ENCODE data around the genes NAA15 and SETD7.

- PRO-cap = bidirectional peak, plus-strand start at chr4:138910784, minus-strand start at chr4:138910673; bidirectional peak, plus-strand start at chr4:138911249, minus-strand start at chr4:138911054
- RRBS = no CpG with 5 or more reads among the region's 19 CpGs
These were observed 104.8 kb upstream of the NOCT start for GRCh38 chr4:138910446-138911434.

- PRO-cap = no peak
- RRBS = no CpG with 5 or more reads among the region's 4 CpGs
These were observed 7.8 kb upstream of the NOCT start for GRCh38 chr4:139007805-139008077.

- PRO-cap = no peak
- RRBS = no CpG with 5 or more reads among the region's 13 CpGs
These were observed 4.2 kb upstream of the NOCT start for GRCh38 chr4:139011193-139011894.

- PRO-cap = no peak
- RRBS = no CpG with 5 or more reads among the region's 7 CpGs
These were observed 44.7 kb downstream of the NOCT start for GRCh38 chr4:139060100-139060858.

DNA sequence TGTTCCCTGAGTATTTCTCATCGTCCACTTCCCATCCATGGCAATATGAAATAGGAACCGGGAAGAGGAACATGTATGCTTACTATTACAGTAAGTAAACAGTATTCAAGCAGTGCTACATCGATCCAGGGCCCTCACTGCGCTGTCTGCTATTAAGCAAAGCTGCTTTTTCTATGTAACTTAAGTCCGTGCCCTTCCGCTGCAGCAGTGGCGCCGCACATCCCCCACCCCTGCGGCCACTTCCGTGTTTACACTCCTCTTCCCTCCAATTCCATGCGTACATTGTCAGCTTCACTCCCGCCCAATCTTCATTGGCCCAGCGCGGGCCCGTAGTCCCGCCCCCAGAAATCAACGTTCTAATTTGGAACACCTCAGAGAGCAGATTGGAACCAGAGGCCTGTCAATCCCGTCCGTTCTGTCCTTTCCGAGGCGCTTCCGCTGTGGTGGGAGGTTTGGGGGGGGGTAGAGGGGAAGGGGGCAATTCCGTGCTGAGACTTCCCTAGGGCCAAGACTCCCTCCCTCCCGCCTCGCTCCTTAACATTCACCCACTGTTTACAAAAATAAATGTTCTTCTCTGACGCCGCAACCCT, 67.2 kb downstream of the NOCT start:
- PRO-cap = bidirectional peak, plus-strand start at position 480 of the sequence, minus-strand start at position 154 of the sequence
- RRBS = no CpG with 5 or more reads among the region's 27 CpGs

DNA sequence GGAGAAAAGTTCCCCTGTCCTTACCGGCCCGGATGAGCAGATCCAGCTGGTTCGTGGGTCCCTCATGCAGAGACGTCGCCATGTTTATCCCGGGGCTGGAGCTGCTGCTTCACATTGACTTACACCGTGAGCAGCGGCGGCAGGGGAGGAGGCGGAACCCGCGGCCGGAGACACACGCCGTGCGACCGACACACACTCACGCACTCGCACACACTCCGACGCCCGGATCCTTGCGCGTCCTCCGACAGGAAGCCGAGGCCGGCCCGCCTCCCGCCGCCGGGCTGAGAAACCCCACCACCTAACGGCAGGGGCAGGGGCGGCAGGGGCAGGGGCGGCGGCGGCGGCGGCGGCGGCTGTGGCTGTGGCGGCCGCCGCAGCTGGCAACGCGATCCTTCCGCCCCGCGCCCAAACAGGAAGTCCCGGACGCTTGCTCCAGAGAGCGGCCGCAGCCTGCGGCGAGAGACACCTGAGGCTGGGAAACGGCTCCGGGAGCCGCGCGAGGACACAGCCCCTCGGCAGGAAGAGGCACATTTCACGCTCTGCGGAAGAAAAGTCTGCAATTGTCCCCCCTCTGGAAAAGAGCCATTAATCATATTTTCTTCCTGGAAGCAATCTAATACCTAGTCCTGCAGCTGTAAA, 68.6 kb downstream of the NOCT start:
- PRO-cap = bidirectional peak, plus-strand start at position 478 of the sequence, minus-strand start at position 116 of the sequence
- RRBS = under 1% methylated on average over 17 of the region's 62 CpGs

DNA sequence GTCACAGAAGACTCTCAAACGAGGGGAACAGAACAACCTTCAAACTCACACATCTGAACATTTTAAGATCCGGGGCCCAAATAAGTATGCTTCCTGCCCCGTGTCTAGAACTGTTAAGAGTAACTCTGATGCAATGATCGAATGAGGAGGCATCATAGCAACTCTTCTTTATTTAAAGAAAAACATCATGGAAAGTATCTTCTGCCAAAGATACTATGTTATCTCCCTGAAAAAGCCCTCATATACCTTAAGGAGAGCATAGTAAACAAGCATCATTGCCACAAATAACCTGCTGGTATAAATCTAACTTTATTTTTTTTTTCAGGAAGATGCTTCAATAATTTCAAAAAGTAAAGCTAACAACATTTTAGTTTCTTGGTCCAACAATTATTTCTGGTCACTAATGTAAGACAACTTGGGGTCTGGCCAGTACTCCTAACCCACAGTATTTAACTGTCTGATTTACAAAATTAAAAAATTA, 68.2 kb downstream of the ELF2 start:
- PRO-cap = no peak
- RRBS = no CpG with 5 or more reads among the region's 4 CpGs

DNA sequence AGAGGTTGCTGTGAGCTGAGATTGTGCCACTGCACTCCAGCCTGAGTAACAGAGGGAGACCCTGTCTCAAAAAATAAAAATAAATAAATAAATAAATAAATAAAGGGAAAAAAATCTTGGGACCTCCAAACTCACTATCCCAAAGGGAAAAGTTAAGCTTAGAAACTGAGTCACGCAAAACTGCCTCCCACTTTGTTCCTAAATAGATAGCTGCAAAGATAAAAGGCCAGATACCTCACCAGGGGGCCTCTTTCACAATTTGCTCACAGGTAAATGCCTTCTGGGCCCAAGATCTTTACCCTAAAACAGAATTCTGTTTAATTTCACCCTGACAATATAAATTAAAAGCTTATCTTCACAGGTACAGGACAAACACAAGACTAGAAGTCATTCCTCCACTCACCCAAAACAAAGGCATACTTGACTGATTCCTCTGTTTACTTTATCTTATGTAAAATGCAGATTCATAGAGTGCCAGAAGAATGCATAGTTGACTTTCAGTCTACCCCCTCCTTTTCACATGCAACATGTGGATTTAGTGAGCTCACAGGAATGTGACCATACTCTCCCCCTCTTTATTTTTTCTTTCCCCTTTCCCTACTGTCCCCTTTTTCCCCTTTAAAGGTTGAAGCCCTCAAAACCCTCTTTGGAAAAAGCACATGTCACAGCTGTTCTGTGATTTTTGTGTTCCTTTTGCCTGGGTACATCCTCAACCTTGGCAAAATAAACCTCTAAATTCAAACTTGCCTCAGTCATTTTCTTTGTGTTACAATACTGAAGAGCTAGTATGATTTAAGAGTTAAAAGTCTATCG, 23.4 kb downstream of the ELF2 start:
- PRO-cap = no peak
- RRBS = no CpG with 5 or more reads among the region's 2 CpGs

GRCh38 chr4:139278759-139279778, 956 bp downstream of the MGARP start:
- PRO-cap = no peak
- RRBS = no CpG with 5 or more reads among the region's 42 CpGs

GRCh38 chr4:139301136-139301837, at the start of gene NAA15:
Gene NAA15 (plus strand): TSS chr4:139301505.
- PRO-cap = bidirectional peak, plus-strand start at chr4:139301501, minus-strand start at chr4:139301325; bidirectional peak, plus-strand start at chr4:139301725, minus-strand start at chr4:139301729
- RRBS = under 1% methylated on average over 12 of the region's 61 CpGs

- PRO-cap = no peak
- RRBS = no CpG with 5 or more reads among the region's 2 CpGs
These were observed 20.6 kb downstream of the SETD7 start for GRCh38 chr4:139535355-139535832.

GRCh38 chr4:139535833-139536279, 20.2 kb downstream of the SETD7 start:
- PRO-cap = no peak
- RRBS = no CpG with 5 or more reads among the region's 5 CpGs

- PRO-cap = bidirectional peak, plus-strand start at chr4:139556647, minus-strand start at chr4:139556219
- RRBS = under 1% methylated on average over 26 of the region's 62 CpGs
These were observed at the start of gene SETD7 for GRCh38 chr4:139556023-139556690. Gene SETD7 (minus strand): TSS chr4:139556219.

DNA sequence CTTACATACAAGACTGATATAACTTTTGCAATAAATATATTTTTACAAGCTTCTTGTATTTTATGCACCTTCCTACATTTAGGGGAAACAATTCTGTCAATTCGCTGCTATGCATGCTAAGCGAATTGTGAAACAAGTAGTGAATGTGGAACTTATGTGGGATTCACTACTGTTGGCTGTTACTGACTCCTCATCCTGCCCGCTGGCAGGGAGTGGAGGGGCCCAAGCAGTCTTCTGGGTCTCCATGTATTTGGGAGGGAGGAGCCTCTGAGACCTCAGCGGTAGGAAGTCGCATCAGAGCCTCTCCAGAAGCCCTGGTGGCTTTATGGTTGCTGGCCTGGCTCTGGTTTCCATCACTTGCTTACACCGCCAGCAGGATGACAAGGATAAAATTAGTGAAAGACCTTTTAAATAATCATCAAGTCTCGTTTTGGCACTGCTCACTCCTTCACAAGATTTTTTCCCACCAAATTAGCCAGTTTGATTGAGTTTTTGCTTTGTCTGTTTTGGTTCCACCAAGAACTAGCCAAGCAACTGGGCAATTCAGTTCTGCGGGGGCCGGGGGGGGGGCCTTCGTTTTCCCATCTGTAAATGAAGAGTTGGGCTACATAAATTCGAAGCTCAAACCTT, 3.8 kb upstream of the SETD7 start:
- PRO-cap = no peak
- RRBS = no CpG with 5 or more reads among the region's 11 CpGs

DNA sequence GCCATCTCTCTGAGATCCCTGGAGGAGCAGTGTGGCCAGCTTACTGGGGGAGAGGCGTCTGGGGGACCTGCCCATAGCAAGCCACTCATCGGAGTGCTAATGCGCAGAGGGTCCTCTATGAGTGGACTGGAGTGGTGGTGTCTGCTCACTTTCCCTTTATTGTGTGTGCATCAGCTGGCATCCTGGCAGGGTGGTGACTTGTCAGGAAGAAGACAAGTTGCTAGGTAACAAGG, 42.6 kb upstream of the MGST2 start:
- PRO-cap = no peak
- RRBS = no CpG with 5 or more reads among the region's 3 CpGs

- PRO-cap = no peak
- RRBS = no CpG with 5 or more reads among the region's 6 CpGs
These were observed 92.3 kb downstream of the MGST2 start for GRCh38 chr4:139757915-139758390.

- PRO-cap = no peak
- RRBS = no CpG with 5 or more reads among the region's 26 CpGs
These were observed 150.3 kb downstream of the MGST2 start for GRCh38 chr4:139815505-139816824.

GRCh38 chr4:139826043-139826699, 160.6 kb downstream of the MGST2 start:
- PRO-cap = no peak
- RRBS = no CpG with 5 or more reads among the region's 13 CpGs

DNA sequence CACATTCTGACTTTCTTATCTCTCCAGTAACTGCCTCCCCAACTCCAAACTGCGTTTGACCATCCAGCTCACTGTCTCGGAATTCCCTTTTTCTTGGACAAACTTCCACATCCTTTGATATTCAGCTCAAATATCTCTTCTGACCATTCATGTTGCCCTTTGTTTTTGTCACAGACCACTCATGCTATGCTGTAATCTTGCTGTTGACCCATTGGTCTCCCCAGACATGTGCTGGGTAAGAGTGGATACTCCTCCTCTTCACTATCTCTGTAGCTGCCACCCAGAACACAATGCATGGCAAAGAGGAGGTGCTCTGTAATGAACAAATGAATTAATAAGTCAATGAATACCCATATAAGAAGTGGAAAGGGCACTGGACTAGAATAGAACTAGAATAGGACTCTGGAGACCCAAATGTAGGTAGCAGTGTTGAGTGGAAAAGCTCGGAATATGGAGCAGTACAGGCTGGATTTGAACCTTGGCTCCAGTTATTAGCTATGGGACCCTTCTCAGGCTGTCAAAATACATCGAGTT, 196.8 kb downstream of the MGST2 start:
- PRO-cap = no peak
- RRBS = no CpG with 5 or more reads among the region's 4 CpGs

DNA sequence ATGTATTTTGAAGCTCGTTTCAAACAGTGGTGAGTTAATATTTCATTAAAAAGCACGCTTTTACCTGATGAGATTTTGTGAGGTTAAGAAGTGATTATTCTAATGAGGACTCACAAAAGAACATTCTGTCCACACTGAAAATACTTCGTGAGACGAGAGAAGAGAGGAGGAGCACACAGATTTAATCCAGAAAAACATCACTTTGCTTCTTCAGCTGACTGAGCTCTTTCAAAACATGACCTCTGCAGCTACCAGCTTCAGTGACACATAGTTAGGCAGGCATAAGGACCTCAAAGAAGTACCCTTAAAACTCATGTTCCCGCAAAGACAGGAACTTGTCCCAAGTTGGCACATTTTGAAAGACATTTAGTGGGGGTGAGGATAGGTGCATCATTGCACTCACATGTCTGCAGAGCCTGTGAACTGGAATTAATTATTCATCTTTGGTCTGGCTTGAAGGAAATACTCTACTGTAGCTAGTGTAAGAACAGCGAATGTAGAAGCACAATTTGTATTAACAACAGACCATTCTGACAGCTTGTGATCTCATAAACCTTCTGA, 221.7 kb downstream of the MGST2 start:
- PRO-cap = bidirectional peak, plus-strand start at position 260 of the sequence, minus-strand start at position 269 of the sequence
- RRBS = no CpG with 5 or more reads among the region's 6 CpGs